AG10803 (cell line): ENCODE data around the genes MTMR6 and SHISA2.

DNA sequence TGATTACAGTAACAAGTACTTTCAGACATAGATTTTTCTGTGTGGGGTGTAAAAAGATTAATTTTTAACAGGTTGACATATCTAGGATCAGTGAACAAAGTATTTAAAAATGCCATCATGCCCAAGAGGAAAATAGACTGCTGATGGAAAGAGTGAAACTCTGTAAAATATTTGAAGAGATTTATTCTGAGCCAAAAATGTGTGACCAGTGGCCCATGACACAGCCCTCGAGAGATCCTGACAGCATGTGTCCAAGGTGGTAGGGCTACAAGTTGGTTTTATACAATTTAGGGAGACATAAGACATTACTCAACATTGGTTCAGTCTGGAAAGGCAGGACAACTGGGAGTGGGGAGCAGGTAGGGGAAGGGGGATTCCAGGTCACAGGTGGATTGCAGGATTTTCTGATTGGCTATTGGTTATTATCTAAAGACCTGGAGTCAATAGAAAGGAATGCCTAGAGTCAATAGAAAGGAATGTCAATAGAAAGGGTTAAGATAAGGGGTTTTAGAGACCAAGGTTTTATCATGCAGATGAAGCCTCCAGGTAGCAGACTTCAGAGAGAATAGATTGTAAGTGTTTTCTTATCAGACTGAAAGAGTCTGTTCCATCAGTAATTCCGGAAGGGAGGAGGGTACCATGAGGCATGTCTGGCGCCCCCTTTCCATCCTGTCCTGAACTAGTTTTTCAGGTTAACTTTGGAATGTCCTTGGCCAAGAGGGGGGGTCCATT, 29.1 kb downstream of the TNFRSF19 start:
- RRBS: no CpG with 5 or more reads among the region's 3 CpGs

DNA sequence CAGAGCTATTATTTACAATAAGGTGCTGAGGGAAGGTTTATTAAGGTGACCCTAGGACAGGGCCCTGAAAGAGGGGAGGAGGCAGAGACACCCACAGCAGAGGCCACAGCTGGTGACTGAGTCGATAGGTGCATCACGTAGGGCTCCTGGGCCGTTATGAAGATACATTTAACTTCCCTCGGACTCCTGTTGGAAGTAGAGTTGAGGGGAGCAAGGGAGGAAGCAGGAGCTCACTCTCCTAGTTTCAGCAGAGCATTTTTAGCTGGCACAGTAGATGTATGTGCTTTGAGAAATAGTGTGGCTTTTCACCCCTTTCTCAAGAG, 66.3 kb downstream of the TNFRSF19 start:
- RRBS: no CpG with 5 or more reads among the region's 4 CpGs

GRCh38 chr13:23695701-23696486, 125.7 kb downstream of the TNFRSF19 start:
- RRBS: 0% methylated on average over 1 of the region's 47 CpGs

DNA sequence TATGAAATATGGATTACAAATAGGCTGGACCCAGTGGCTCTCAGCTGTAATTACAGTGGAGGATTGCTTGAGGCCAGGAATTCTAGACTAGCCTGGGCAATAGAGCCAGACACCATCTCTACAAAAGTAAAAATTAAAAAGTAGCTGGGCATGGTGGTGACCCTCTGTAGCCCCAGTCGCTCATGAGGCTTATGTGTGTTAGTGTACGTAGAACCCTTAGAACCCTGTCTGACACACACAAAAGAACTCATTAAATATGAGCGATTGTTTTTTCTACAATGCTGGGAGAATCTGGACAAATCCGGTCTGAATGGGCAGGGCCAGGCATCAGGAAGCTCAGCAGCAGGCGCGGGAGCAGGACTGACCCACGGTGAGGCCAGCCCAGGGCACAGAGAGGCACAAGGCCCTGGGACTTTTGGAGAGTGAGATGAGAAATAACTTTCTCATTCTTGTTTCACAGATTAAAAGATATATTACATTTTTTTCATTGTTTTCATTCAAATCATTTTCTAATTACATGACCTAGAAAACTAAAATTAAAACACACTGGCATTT, 132.9 kb downstream of the TNFRSF19 start:
- RRBS: no CpG with 5 or more reads among the region's 7 CpGs

DNA sequence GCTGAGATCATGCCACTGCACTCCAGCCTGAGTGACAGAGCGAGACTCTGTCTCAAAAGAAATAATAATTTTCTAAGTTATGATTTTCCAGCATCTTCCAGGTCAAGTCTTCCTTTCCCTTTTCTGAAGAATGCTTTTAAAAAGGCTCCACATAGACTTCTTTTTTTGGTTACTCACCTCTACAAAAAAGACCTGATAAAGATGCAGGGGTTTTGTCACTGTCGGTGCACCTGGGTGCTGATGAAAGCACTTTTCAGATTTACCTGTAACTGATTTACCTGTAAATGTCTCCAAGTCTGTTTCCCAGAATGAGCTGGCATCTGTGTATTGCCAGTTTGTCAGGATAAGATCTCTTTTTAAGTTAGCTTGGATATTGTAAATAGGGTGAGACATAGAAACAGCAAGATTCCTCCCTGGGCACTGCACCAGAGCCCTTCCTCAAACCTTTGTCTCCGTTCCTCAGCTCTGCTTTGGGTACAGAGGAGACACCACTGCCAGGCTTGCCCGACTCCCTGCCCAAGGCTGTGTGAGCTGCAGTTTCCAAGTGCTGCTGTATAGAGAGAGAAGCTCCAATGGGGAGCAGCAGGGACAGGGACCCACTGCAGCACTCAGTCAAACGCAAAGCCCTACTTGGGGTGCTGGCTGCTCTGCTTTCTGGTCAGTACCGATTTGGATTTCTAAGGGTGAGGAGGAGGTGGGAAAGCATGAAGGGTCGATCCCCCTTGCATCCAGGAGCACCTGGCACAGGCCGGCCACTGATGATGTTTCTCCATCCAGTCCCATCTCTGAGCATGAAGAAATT, 158.6 kb downstream of the TNFRSF19 start:
- RRBS: no CpG with 5 or more reads among the region's 8 CpGs

- RRBS: no CpG with 5 or more reads among the region's 4 CpGs
Measured at GRCh38 chr13:23915206-23915821, 26.1 kb upstream of the MIPEP start.

DNA sequence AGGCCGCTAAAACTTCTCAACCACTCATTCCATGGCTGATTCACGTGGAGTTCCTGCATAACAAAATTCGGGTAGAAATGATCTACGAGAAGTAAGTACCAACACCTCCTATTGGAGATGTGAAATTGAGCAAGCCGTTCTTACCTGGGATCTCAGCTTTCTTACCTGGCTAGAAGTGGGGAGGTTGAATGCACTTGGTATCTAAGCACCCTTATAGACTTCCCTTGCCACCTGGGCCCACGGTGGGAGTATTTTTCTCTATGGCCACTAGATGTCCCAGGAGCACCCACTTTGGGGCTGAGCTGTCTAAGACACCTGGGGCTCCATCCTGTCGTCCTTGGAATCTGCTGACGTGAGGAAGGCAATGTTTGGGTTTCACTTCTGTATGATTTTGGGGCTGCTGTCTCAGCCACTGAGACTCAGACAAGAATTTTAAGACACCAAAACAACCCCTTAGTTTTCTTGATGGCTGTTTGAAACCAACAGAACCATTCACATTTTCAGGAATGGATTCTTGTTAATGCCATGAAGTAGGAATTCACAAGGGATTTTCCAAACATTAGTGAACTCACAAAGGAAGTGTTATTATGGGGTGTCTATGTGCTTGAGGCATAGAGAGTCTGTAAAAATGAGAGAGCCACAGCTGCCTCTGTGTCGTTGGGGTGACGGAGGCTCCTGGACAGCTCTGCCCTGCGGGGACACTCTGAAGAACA, 107.0 kb upstream of the SPATA13 start:
- RRBS: no CpG with 5 or more reads among the region's 11 CpGs

- RRBS: no CpG with 5 or more reads among the region's 9 CpGs
Measured at GRCh38 chr13:24063241-24063966, 97.1 kb upstream of the SPATA13 start.

- RRBS: 33% methylated on average over 1 of the region's 9 CpGs
Measured at GRCh38 chr13:24075895-24076576, 84.5 kb upstream of the SPATA13 start.

- RRBS: no CpG with 5 or more reads among the region's 8 CpGs
Measured at GRCh38 chr13:24241853-24242578, 67.4 kb upstream of the C1QTNF9 start.

GRCh38 chr13:24498006-24498469, 14.5 kb downstream of the PARP4 start:
- RRBS: no CpG with 5 or more reads among the region's 6 CpGs

DNA sequence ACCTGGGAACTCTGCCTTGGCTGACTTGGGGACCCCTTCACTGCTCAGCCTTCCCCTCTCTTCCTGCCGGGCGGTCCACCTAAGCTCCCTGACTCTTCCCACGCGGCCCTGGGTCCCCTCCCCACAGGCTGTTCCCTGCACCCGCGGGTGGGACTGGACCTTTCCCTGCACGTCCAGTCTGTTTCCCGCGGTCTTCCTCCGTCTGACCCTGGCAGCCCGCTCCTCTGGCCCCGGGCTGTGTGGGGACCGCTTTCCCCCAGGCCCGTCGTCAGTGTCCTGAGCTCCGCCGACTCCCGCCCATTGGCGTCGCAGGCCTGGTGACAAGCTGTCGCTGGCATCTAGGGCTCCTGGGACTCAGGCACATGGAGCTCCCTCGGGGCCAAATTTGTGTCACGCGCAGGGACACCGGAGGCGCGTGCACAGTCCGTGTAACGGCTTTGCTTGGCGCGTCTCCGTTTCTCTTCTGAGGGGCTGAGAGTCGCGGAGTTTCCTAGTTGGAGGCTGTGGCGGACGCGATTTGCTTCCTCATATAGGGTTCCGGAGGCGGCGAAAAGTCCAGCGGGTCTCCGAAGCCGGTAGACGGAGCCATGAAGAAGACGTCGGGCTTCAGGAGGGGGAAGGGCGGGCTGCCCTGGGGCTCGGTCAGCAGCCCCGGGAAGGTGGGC, 28.9 kb upstream of the PARP4 start:
- RRBS: no CpG with 5 or more reads among the region's 49 CpGs

DNA sequence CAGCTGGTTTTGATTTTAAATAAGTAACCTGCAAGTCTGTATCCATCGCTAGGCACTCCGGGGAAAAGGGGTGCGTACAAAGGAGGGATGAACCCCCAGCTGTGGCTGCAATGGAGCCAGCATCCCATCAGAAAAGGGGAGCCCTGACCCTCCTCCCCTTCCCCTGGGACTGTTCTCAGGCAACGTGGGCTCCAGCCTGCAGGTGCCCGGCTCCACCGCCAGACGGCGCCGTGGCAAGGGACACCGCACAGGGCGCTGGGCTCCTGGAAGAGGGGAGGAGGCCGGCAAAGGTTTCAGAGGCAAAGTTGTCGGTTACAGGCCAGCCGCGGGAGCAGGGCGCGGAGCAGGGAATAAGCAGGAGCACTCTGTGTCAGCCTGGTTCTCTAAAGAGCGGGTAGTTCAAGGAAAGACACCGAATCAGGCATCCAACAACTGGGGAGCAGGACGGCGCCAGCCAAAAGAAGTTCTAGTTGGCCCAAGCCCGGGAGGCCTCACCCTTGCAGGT, 53.1 kb upstream of the ATP12A start:
- RRBS: 4% methylated on average over 5 of the region's 22 CpGs

- RRBS: 11% methylated on average over 43 of the region's 85 CpGs
Measured at GRCh38 chr13:25170314-25171102, 1.6 kb downstream of the AMER2 start.

- RRBS: no CpG with 5 or more reads among the region's 4 CpGs
Measured at GRCh38 chr13:25262258-25262715, 25.0 kb downstream of the MTMR6 start.

- RRBS: 2% methylated on average over 23 of the region's 53 CpGs
Measured at GRCh38 chr13:25287164-25287727, at the start of gene MTMR6. MTMR6 (minus strand) TSS chr13:25287488.

GRCh38 chr13:26025257-26025614, 26.6 kb downstream of the SHISA2 start:
- RRBS: no CpG with 5 or more reads among the region's 12 CpGs

DNA sequence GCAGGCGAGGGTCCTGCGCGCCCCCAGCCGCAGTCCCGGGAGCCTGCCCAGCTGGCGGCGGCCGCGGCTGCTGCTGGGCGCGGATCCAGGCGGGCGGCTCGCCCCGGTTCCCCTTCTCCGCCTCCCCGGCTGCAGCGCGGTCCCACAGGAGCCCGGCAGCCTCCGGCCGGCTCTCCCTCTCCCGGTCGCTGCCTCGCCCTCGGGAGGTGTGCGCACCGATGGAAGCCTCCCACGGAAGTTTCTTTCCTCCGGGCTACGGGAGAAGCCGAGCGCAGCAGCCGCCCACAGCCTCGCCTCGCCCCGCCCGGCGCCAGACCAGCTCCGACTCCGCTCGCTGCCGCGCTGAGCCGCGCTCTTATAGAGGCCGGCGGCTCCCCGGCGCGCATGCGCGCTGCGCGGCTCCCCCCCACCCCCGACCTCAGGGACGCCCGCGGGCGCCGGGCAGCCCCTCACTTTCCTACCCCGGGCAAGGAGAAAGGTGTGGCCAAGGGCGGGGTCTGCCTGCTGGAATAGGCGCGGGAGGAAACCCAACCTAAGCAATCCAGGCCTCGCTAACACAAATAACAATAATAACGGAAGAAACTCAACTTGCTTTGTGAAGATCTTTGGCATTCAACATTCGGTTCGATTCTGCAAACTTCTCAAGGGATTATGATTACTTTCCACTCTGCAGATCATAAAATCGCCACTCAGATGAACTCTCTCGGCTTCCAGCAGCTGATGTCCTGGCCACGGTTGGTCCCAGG, at the start of gene SHISA2:
Gene SHISA2 (minus strand): TSS at position 329 of the 746 bp plus-strand sequence.
- RRBS: 2% methylated on average over 37 of the region's 72 CpGs

- RRBS: no CpG with 5 or more reads among the region's 3 CpGs
Measured at GRCh38 chr13:26133186-26133845, 81.5 kb upstream of the SHISA2 start.

DNA sequence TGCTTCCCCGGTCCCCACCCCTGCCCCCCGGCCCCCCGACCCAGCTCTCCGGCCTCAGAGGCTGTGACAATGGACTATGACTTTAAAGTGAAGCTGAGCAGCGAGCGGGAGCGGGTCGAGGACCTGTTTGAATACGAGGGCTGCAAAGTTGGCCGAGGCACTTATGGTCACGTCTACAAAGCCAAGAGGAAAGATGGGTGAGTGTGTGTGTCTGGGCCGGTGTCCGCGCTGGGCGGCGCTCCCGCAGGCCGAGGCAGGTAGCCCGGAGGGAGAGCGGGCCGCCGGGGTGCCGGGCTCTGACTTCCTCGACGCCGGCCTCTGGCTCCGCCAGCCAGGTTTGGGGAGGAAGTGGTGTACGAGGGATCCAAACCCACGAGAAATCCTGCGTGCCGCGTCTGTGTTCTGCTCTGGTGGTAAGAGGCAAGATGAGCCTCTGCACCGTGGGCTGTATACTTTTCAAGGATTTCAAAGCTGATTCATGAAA, 686 bp downstream of the CDK8 start:
- RRBS: 2% methylated on average over 8 of the region's 33 CpGs